Urinary bladder (tissue), 3 donors: ENCODE results near the gene CYB5D1.

DNA sequence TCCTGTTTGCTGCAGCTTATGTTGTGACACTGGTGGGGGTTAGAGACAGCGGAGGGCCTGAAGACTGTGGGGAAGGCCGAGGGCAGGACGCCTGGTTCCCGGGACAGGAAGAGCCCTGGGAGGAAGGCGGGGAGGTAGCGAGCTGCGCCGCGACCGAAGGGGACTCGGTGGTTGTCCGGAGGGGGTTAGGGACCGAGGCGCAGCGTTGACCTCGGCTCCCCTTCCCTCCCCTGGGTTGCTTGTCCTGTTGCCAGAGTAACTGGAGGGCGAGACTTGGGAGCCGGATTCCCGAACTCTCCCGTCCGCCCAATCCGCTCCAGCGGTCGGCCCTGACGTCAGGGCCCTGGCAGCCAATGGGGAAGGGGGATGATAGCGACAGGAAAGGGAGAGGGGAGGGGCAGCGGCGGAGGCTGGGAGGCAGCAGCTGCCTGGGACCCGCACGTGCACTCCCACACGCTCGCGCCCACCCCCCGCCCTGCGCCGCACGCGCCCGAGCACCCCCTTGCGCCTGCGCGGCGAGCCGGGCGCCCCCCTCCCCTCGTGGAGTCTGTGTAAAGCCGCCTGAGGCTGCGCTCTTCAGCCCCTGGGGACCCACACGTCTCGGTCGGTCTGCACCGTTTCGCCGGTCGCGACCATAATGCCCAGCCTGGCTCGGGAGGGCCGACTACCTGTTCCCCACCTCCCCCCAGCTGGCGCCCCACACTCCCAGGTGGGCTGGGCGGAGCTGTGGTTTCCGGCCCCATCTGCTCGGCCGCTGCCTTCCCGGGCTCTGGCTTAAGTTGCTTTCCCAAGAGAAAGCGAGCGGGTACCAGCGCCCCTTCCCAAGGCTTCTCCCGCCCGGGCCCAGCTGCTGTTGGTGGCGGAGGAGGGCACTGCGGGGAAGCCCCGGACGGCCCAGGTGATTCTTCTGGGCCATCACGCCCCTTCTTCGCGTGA lies 1.5 kb downstream of the KDM6B start:
- PRO-cap = bidirectional peak, plus-strand start at position 381 of the sequence, minus-strand start at position 232 of the sequence; bidirectional peak, plus-strand start at position 541 of the sequence, minus-strand start at position 477 of the sequence
- RAMPAGE, long total RNA = no peak

- PRO-cap = bidirectional peak, plus-strand start at chr17:7842349, minus-strand start at chr17:7842215
- RAMPAGE, long total RNA = no peak
These were observed 8.1 kb downstream of the KDM6B start for GRCh38 chr17:7842136-7842489.

DNA sequence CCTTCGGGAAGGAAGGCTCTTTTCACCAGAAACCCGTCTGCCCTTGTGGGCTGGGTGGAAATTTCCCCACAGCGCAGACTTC lies 9.3 kb downstream of the KDM6B start:
- PRO-cap = no peak
- RAMPAGE, long total RNA = no peak

GRCh38 chr17:7848774-7849832 lies 5.8 kb upstream of the TMEM88 start:
- PRO-cap = no peak
- RAMPAGE, long total RNA = no peak

DNA sequence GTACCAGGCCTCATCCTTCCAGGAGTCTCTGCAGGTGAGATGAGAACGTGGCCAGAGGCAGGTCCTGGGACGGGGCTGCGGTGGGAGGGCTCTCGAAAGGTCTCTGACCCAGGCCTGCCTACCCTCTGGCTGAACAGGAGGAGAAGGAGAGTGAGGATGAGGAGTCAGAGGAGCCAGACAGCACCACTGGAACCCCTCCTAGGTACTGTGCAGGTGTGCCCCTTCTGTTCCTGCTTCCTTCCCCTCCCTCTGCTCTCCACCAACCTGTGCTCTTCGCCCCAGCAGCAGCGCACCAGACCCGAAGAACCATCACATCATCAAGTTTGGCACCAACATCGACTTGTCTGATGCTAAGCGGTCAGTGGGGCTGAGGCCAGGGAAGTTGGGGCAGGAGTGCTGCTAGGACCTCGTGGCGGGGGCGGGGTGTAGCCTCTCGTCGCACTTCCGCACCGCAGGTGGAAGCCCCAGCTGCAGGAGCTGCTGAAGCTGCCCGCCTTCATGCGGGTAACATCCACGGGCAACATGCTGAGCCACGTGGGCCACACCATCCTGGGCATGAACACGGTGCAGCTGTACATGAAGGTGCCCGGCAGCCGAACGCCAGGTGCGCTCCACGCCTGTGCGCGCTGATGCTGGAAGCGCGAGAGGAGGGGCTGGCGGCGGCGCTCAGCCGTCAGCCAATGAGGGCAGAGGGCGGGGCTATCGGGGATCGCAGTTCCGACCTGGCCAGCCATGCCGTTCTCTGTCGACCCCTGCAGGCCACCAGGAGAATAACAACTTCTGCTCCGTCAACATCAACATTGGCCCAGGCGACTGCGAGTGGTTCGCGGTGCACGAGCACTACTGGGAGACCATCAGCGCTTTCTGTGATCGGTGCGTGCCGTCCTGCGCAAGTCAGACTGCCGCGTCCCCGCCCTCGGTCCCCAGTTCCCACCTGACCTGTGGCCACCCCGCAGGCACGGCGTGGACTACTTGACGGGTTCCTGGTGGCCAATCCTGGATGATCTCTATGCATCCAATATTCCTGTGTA lies 3.4 kb upstream of the TMEM88 start:
- PRO-cap = no peak
- RAMPAGE, long total RNA = no peak

GRCh38 chr17:7857815-7858155 lies at the start of gene CYB5D1:
Gene CYB5D1, plus strand, starts transcription at chr17:7858003.
- PRO-cap = bidirectional peak, plus-strand start at chr17:7858003, minus-strand start at chr17:7857871
- RAMPAGE, long total RNA = no peak

DNA sequence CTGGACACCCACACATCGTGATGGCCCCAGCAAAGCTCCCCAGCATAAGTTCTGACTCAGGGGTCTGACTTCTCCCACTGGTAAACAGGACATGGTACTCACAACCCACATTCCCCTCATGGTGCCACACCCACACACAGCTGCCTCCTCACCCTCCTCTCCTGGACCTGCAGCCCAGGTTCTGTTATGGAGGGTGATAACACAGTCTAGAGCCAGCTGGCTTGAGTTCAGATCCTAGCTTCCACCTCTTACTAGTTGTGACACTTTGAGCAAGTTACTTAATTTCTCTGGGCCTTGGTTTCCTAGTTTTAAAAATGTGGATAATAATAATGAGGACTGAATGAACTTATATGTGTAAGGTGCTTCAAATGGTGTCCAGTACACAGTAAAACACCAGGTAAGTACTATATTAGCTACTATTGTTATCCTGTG lies 841 bp upstream of the RNF227 start:
- PRO-cap = no peak
- RAMPAGE, long total RNA = no peak

DNA sequence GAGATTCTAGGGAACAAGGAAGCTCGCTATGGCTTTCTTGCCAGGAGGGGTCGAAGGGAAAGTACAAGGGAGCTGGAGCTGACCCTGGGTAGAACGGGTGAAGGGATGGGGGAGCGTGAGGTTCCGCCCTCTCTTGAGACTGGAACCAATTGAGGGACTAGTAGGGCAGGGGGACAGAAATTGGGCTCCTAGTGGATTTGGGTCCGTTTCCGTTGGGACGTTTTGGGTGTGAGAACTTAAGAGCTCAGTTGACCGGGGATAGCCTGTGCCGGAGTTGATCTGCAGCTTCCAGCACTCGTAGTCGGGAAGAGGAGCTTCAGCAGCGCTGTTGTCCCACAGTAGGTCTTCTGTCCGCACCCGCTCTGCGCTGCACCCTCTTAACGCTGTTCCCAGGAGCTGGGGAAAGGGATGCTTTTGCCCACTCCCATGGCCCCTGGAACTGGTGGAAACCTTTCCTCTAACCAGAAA lies 491 bp downstream of the CNTROB start:
- PRO-cap = bidirectional peak, plus-strand start at position 300 of the sequence, minus-strand start at position 303 of the sequence; bidirectional peak, plus-strand start at position 341 of the sequence, minus-strand start at position 349 of the sequence
- RAMPAGE, long total RNA = no peak

DNA sequence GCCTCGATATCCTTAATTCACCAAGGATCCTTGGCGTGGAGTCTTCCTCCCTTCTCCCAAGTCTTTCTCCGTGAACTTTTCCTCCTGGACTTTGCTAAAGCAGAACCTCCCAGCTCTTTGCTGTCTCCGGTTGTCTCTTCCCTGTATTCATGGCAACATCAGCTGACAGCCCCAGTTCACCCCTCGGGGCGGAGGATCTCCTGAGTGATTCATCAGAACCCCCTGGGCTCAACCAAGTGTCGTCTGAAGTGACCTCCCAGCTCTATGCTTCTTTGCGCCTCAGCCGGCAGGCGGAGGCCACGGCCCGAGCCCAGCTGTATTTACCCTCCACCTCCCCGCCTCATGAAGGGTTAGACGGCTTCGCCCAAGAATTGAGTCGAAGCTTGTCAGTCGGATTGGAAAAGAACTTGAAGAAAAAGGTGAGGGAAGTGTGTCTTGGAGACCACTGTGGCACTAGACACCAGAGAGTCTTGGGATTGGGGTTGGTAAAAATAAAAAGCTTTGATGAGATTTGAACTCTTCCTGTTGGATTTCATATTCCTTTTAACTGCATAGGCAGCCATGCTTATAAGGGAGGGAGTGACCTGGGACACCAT lies 1.0 kb downstream of the CNTROB start:
- PRO-cap = no peak
- RAMPAGE, long total RNA = no peak

DNA sequence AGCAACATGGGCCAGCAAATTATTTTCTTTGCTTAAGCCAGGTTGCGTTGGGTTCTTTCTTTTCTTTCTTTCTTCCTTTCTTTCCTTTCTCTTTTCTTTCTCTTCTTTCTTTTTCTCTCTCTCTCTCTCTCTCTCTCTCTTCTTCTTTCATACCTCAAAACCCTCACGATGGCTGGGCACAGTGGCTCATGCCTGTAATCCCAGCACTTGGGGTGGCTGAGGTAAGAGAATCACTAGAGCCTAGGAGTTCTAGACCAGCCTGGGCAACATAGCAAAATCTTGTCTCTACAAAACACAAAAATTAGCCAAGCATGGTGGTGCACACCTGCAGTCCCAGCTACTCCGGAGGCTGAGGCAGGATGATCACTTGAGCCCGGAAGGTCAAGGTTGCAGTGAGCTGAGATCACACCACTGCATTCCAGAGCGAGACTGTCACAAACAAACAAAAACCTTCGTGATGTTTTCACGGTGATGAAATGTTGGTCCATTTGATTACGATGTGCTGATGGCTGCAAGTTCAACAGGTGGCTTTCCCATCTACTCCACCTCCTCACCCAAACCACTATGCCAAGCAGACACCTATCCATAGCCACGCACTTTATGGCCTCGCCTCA lies 17.4 kb upstream of the ALOX15B start:
- PRO-cap = no peak
- RAMPAGE, long total RNA = no peak

DNA sequence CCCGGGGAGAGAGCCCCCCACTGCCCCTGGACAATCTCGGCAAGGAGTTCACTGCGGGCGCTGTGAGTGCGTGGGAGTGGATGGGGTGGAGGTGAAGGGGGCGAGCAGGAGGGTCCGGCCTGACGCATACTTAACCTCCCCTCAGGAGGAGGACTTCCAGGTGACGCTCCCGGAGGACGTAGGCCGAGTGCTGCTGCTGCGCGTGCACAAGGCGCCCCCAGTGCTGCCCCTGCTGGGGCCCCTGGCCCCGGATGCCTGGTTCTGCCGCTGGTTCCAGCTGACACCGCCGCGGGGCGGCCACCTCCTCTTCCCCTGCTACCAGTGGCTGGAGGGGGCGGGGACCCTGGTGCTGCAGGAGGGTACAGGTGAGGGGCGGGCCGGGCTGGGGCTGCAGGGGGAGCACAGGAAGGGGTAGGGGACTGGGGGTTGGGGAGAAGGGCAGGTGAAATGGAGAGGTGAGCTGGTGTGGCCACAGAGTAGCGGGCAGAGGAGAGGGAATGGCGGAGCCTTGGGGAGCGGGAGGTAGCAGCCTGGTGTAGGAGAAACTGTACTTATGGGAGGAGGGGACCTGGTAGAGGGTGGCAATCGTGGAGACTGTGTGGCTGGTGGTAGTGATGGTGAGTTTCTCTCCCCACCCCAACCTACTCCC lies 506 bp downstream of the ALOX15B start:
- PRO-cap = no peak
- RAMPAGE, long total RNA = no peak

DNA sequence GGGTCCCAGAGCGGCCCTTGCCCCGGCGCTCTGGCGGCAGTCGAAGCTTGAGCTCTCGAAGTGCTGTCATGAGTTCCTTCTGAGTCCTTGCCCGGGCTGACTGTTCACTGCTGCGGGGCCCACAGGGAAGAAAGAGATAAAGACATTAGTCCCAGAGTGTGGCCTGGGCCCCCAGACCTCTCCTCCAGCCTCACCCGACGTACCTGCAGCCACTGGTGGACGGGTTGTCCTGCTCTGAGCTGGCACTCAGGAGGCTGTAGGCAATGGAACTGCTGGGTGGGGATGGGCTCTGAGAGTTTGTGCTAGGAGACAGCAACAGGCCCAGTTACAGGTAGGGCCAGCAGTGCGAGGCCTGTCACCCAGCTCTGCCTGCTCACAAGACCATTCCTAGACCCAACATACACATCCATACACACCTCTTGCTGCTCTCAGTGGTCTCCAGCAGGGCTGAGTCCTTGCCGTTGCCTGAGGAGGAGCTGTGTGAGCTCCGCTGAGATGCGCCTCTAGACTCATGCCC lies 2.1 kb downstream of the PER1 start:
- PRO-cap = no peak
- RAMPAGE, long total RNA = no peak

GRCh38 chr17:8223736-8224141 lies 13.4 kb upstream of the AURKB start:
- PRO-cap = no peak
- RAMPAGE, long total RNA = no peak

DNA sequence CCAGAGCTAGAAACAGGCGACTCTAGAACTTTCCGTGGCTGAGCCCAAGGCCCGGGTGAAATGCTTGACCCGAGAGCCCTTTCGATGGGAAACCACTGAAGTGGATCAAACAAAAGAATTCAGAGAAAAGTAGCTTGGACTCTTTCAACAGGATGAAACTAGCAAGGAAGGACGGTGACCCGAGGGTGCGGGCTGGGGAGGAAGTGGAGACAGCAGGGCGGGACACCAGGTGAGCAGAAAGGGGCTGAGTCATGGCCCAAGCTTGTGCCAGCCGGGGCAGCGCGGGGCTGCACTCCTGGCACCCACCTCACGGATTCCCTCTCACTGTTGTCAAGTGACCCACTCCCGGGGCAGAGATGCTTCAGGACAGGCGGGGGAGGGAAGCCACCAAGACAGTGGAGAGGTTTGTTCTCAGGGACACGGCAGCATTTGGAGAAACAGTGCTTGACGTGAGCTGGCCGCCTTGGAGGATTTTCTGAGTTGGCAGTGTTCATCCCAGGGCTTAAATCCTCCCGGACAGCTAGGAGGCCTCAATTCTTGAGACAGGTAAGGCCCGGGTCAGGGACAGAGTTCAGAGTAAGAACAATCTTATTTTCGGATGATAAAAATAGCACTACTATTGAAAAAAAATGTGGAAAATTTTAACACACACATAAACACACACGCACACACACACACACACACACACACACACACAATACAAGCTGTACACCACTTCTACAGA lies 10.8 kb upstream of the RNF222 start:
- PRO-cap = no peak
- RAMPAGE, long total RNA = no peak

- PRO-cap = no peak
- RAMPAGE, long total RNA = no peak
These were observed 9.6 kb upstream of the NDEL1 start for GRCh38 chr17:8426083-8426579.

DNA sequence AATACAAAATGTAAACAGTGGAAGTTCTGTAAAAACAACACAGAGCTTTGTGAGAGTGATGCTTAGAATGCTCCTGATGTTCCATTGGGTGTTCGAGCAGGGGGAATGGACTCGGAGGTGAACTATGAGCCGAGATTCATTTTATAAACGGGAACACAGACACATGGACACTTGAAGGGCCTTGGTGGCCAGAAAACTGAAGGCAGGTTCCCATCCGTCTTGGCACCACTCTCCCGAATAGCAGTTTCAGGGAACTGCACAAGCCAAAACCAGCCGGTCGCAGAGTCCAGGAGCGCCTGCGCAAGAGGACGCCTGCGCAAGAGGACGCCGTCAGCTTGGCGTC lies 302 bp upstream of the NDEL1 start:
- PRO-cap = bidirectional peak, plus-strand start outside the sequence, minus-strand start at position 298 of the sequence
- RAMPAGE, long total RNA = no peak

DNA sequence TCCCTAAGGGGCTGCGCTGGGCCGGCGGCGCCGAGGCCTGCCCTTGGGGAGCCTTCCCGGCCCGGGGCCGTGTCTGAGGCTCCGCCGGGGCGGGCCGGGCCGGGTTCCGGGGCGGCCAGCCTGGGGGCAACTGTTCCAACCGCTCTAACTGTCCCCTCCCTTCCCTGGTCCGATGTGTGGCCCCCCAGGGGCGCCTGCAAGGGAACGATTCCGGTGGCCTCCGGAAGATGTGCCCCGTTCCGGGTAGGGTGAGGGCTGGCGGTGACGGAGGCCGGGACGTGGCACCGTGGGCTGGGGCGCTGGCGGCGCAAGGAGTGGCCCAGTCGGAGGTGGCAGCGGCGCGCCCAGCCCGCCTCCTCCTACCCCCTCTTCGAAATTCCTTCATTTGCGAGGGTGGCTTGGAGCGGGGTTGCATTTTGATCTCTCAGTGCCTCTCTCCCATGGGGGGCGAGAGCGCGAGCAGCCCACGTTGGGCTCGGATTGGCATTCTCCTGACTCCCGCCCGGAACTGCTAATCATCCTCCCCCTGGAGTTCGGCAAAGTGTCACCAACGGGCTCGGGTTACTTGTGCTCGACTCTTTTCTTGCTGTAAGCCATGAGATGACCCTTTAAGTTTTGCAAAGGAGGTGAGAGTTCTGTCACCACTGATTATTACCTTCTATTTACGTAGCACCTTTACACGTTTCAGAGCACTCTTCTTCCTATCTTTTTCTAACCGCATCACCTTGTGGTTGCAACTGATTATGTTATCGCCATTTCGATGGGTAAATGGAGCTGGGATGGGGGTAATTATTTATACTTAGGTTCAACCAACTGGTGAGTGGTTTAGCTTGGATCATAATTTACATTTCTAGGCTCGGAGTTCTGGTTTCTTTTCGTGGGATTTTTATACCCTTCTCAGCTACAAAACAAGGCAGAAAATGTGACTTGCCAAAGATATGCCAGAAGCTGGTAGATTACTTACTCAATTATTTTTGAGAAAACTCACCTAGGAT lies 682 bp downstream of the NDEL1 start:
- PRO-cap = bidirectional peak, plus-strand start at position 322 of the sequence, minus-strand start at position 304 of the sequence; unidirectional peak, minus-strand start at position 488 of the sequence
- RAMPAGE, long total RNA = no peak

DNA sequence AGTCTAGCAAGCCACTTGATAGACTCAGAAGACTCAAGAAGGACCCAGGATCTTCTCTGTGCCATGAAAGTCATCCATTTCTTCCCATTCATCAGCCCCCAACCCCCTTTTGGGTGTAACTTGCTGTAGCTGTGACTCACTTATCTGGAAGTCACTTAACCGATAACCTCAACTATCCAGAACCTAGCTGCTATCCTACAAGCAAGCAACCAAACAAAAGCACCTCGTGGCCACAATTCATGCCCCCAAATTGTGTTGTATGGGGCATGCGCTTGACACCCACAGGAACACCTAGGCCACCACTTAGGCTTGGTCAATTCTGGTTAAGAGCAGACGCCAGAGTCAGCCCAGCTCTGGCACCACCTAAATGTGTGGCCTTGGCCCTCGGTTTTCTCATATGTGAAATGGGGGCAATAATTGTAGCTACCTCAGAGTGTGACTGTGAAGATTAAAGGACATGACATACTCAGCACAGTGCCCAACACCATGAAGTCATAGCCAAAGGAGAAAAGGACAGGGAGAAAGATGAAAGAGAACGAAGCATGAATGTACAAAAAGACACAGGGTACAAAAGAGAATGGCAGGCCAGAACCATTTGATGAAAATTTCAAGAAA lies 3.6 kb downstream of the PIK3R5 start:
- PRO-cap = no peak
- RAMPAGE, long total RNA = no peak

GRCh38 chr17:9080517-9081097 lies 59.3 kb downstream of the NTN1 start:
- PRO-cap = no peak
- RAMPAGE, long total RNA = no peak

DNA sequence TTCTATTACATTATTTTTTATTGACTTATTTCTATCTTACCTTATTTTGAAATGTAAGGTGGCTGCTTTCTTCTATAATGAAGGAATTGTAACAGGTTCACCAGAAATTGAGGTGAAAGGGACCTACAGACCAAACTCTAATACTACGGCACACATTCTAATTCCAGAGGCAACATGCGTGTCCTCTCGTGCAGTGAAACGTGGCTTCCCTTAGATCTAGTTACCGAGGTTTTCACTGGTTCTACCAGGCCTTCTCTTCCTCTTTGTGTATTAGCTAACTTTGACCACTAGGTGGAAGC lies 19.5 kb upstream of the RCVRN start:
- PRO-cap = no peak
- RAMPAGE, long total RNA = no peak